Daoy (cell line): ENCODE measurements around a stretch of chr15.

GRCh38 chr15:91469903-91470413 is 369.9 kb downstream of the SV2B start:
- RAMPAGE, long total RNA = no peak

DNA sequence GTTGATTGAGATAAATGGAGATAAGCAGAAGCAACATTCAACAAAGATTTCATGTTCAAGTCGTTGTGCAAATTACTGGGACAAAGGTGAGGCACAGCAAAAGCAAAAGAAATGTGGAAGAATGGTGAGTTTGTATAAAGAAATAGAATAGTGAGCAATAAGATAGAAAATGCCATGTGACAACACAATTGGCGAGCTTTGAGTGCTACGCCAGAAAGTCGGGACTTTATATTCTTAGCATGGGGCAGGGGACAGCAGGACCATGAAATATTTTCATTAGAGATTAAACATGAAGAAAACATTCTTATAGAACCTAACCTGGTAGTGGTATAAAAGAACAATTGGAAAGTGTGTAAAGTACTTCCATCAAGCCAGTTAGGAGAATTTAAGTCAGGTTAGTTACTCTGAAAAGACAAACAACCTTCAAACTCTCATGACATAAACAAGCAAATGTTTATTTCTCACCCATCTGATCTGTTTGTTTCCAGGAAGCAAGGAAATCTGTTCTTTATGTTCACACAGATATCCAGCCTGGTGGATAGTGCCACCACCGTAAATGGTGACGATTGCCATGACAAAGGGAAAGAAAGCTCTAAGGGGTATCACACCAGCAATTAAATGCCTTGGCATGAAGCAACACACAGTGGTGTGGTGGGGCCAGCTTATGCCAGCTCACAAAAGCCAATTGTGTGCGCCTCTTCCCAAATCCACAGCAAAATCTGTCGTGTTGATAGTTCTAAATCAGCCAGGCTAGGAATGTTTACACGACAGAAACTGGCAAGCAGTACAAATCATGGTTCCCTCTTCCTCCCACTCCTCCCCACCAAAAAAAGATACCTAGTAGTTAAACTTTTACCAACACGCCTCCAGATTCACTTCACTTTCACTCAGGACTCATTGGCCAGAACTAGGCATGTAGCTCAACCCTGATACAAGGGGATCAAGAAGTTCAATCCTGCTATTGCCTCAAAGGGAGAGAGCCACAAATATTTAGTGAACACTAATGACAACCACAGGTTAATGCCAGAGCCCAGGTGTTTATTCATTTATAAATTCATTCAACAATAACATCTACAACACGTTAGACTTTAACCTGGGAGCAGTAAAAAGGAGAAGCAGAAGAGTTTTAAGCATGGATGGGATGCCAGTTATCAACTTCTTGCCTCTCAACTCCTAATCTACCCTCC is 189.3 kb upstream of the SLCO3A1 start:
- RAMPAGE, long total RNA = no peak

GRCh38 chr15:91854098-91855272 is 977 bp downstream of the SLCO3A1 start:
- RAMPAGE, long total RNA = no peak

GRCh38 chr15:91864498-91865251 is 11.2 kb downstream of the SLCO3A1 start:
- RAMPAGE, long total RNA = no peak

DNA sequence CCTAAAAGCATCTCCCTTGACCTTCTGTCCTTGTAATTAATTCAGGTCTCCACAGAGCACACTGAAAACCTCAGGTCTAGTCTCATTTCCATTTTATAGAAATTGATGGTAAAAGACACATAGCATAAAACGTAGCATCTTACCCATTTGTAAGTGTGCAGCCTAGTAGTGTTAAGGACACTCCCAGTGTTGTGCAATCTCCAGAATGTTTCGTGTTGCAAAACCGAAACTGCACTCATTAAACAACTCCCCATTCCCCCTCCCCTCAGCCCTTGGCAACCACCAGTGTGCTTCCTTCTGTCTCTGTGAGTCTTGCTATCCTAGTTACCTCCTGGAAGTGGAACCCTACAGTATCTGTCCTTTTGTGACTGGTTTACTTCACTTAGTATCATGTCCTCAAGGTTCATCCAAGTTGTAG is 89.5 kb downstream of the SLCO3A1 start:
- RAMPAGE, long total RNA = no peak

DNA sequence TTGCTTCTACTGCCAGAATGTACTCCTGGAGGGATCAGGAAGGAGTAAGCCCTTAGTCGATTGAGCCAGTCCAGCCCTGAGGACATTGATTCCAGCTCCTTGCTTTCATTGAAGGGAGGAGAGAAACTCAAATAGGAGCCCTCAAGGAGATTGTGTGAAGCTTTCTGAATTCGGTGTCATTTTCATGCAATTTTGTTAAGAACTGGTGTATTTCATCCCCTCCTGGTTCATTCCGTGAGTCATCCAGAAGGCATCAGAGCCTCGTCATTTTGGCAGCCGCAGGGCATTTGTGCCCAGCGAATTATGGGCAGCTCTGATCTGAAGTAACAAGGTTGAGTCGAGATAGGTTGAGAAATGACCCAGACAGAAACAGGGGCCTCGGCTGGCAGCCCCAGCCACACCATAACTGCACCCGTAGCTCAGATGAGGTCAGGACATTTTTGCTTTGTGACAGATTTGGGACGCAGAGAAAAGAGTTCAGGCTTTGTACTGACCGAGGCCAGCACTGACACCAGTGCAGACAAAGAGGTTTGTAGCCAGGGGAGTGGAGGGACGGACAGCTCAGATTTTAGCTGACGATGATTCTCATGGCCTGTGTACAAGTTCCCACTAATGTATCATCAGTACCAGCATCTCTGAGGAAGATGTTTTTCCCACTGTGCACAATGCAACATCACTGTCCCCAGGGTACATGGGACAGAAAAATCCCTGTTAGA is 112.5 kb downstream of the SLCO3A1 start:
- RAMPAGE, long total RNA = no peak

DNA sequence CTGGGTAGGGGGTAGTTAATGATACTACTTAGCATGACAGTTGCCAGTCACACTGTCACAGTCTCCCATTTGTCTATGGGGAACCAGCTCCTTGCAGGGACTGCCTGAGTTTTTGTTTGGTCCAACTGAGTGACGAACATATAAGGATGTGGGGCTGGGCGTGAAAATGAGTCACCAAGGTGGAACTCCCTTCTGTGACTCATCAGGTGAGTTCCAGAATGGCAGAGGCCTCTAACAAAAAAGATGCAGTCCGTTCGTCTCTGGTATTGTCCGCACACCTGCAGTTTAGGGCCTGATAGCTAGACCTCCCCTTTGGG is 235.2 kb upstream of the ST8SIA2 start:
- RAMPAGE, long total RNA = no peak

GRCh38 chr15:92306514-92307034 is 87.1 kb upstream of the ST8SIA2 start:
- RAMPAGE, long total RNA = no peak

GRCh38 chr15:92638031-92638583 is 17.5 kb downstream of the FAM174B start:
- RAMPAGE, long total RNA = no peak

GRCh38 chr15:92638584-92639643 is 16.7 kb downstream of the FAM174B start:
- RAMPAGE, long total RNA = no peak

DNA sequence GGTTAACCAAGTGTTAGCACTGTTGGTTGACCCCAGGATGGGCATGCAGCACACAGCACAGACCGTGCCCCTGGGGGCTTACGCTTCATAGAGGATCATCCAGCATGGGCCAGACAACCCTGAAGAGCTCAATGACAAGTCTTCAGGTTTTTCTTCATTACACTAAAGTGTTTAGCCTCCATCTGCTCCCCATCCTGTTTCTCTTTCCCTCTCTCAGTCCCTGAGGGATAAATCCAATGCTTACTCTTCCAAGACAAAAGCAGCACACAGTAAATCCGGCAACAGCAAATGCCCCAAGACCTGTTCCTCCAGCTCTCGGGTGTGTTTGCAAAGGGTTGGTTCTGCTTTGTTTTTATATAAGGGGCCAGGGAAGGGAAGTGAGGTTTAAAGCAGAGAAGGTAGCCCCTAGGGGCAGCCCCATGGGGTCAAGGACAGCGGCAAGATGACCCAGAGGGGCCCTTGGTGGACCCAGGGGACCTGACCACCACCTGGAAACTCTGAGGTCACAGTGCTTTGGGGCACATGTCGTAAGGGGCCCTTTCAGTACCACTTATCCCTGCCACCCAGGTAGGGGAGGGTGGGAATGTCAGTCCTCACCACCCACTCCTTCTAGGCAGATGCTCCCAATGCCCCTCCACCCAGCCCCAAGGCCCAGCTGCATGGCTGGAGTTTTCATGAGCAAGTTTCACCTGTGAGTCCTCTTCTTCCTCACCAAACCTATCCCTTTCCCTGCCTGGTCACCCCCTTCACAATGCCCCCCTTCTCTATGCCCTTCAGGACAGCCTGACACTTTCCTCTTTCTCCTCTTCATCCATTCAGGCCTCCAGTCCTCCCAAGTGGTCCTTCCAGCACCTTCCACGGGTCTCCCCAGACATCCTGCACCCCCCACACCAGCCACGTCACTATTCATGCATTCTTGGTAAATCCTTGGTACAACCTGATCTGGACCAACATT is 10.0 kb downstream of the FAM174B start:
- RAMPAGE, long total RNA = no peak

- RAMPAGE, long total RNA = no peak
Observed at GRCh38 chr15:92647885-92648487, 7.6 kb downstream of the FAM174B start.

- RAMPAGE, long total RNA = no peak
Observed at GRCh38 chr15:92654162-92654790, 1.3 kb downstream of the FAM174B start.

DNA sequence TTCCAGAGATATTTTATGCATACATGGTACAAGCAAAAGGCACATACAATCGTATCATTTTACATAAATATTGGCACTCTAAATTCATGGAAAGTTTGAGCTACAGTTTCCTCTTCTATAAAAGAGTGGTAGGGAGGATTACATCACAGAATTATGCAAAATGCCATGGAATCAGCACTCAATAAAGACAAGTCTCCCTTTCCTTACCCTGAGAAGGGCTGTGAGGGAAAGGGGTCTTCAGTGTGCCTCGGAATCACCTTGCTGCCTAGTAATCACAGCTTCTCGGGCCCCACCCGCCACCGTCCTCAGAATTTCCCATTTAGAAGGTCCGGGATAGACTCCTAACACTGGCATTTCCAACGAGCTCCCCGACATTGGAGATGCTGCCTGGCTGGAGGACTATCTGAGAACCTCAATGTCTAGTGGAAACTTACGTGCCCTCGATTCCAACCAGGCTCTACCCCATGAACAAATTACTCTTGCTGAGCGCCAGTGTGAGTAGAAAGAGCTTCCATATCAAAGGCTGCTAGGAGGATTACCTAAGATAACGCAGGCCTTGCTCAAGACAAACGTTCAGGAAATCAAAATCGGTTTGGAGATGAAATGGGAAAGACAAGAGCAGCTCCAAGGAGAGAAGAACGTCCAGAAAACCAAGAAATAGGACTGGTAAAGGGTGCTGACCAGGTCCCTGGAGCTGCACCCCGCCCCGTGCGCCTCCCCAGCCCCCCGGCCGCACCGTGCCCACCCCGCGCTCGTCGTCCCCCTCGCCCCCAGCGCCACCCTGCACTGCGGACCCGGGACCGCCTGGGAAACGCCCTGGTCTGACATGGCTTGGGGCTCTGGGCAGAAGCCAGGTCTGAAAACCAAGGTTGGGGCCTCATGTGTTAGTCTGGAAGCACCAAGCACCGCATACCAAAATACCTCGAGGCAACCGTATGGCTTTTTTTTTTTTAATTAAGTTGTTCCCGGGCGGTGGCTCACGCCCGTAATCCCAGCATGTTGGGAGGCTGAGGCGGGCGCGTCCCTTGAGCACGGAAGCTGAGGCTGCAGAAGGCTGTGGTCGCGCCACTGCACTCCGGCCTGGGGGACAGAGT is 91.9 kb upstream of the CHD2 start:
- RAMPAGE, long total RNA = no peak

DNA sequence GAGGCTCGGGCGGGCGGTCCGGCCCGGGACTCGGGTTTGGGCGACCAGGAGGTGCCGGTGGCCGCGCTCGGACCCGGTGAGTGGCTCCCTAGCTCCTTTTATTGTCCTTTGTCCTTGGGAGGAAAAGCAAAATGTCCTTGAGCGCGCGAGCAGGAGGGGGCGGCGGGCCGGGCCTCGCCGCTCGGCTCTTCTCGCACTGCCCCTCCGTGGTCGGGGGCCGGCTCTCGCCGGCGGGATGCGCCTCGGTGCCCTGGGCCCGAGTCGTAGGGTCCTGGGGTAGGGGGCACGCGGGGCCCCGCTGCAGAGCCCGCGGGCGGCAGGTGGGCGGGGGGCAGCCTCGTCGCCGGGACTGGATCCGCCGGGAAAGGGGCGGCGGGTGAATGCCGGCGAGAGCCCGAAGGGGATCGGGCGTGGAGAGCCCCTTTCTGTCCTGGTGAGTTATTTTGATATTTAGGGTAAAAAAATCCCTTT is 17.0 kb upstream of the CHD2 start:
- RAMPAGE, long total RNA = no peak

GRCh38 chr15:92895161-92895851 is 4.8 kb upstream of the CHD2 start:
- RAMPAGE, long total RNA = no peak

- RAMPAGE, long total RNA = no peak
Observed at GRCh38 chr15:92895852-92896252, 4.3 kb upstream of the CHD2 start.

DNA sequence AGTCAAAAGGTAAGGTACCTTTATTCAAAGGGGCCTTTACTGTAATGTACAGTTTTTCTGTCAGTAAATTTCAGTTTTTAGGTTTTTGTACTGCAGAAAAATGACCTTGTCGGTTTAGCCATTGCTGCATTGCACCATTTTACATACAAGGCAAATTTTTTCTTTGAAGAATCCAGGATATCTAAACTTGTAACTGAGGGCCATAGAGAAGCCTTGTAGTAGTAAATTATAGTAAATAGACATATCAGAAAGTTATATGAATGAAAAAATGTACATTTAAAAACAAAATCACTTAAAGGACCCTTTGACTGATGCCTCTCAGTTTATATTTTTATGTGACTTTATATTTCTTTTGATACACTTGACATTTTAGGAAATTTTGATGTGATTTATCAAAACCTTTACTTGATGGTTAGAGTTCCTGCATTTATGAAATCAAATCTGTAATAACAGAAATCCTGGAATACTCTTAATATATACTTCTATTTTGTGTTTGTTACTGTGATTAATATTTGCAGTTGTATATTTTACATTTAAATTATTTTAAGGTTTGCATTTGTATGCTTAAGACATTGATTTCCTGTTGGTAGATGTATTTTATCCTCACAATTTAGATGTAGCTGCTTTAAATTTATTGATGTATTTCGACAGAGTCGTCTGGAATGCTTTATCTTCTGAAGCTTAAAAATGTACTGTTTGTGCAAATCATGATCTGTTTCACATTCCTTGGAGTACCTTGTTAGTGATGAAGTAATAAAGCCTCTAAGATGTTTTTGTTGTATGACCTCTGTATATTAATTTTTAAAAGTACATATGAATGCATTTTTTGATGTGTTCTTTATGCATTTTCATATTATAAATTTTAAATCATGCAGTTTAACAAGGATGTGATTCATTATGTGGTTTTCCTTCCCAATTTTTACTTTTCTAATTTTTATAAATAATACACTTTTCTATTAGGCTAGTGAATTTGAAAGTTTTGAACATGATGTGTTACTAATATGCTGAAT is 1.7 kb downstream of the CHD2 start:
- RAMPAGE, long total RNA = no peak

- RAMPAGE, long total RNA = no peak
Observed at GRCh38 chr15:92904942-92905935, 5.1 kb downstream of the CHD2 start.

DNA sequence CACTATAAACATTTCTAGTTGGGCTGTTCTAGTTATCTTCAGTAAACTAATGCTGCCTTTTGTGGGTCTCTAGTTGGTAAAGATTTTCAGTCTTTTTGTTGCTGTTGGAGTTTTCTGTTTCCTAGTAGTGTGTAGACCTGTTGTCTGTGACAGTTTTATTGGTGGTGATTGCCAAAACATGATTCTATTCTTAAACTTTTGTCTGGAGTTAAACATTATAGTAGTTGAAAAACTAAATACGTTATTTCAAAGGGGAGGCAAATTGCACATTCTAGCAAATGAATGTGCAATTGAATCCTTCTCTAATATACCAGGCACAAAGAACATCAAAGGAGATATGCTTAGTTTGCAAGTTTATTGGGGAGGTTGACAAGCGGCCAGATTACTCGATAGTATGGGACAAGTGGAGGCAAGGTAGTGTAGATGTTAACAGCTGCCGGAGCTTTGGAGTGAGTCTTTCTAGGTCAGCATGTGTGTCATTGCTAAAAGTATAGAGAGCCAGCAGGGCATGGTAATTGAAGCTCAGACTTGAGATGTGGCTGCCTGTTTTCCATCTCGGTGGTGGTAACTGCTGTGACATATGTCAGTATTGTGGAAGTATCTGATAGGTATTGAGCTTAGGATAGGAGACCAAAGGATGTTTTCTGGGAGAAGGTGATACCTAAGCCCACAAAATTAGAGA is 20.6 kb downstream of the CHD2 start:
- RAMPAGE, long total RNA = no peak